Sciatic nerve (tissue), 1 donor: ENCODE measurements around a stretch of chr17.

GRCh38 chr17:44075670-44076488, 5.3 kb downstream of the G6PC3 start:
- PRO-cap, result no peak

DNA sequence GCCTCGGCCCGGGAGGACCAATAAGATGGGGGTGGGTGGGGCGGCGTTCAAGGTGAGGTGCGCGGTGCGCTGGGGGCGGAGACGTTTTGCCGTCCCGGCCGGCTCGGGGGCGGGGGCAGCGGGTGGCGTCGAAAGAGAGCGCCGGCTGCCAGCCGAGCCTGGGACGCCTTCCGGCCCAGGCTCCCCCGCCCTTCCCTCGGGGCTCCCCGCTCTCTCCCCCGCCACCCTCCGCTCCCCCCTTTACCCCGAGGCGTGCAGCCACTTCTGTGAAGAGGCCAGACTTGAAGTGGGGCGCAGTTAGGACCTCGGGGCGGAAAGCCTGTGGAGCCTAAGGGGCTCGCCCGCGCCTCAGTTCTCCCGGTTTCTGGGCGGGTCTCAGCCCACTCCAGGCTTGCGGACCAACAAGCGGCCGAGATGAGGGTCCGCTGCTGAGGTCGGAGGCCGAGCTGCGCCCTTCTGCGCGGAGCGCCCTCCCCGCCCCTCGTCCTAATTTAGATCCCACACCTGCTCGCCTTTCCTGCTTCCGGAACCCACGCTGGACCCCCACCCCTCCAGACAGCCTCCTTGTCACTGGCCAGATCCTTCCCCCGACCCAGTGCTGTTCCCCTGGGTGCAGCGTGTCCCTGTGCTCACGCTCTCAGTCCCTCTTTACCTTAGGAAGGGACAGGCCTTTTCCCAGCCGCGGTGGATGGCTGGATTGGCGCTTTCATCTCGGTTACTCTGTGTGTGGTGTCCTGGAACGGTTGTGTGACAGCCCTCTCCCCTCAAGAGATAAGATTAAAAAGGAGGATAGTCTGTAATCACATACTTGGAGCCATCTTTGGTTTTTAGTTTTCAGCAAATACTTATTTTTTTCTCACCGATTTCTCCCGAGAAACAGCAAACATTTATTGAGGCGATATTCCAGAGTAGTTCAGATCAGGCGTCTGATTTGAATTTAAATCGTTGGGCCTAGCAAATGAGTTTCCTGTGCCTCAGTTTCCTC, 849 bp upstream of the ATXN7L3 start:
- PRO-cap, result bidirectional peak, plus-strand start at position 112 of the sequence, minus-strand start outside the sequence; bidirectional peak, plus-strand start at position 404 of the sequence, minus-strand start at position 483 of the sequence

DNA sequence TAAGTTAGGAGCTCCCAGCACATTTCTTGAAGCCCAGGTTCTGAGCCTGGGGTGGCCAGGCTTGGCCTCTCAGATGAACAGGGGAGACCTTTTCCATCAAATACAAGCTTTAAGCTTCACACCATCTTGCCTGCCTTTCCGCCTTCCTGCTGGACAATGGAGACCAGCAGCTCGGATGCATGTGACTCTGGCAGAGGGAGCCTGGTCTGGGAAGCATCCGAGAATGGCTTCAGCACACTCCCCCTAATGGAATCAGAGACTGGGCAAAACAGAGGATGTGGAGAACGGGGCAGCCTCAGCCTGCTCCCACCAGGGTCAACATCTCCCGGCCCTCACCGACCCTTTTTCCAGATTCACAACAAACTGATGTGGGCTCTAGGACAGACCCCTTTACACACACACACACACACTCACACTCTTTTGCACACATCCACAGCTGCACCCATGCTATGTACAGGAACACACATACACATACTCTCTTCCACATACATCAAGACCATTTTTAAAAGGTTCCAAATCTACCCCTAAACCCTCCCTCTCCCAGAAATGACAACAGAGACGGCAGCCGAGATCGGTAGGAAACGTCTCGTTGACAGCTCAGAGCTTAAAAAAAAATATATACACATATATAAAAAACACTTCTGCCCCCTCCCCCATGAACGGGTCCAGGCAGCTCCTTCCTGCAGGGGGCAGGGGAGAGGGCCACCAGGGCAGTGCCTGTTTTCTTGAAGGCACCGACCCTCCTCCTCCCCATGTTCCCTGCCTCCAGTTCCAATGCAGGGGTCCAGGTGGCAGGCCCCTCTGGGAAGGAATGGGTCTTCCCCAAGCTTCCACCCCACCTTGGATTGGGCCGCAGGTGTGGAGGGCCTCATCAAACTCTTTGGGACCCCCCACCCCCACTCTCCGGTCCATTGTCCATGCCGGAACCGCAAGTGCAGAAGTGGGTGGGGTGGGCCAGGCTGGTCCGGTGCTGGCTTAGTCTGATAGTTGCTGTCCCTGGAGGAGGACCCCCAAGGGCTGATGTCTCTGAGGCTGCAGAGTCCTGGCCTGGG, 6.7 kb upstream of the ATXN7L3 start:
- PRO-cap, result unidirectional peak, minus-strand start at position 879 of the sequence

- PRO-cap, result bidirectional peak, plus-strand start at chr17:44220572, minus-strand start at chr17:44220496
Measured at GRCh38 chr17:44220286-44220547, 742 bp upstream of the UBTF start.

DNA sequence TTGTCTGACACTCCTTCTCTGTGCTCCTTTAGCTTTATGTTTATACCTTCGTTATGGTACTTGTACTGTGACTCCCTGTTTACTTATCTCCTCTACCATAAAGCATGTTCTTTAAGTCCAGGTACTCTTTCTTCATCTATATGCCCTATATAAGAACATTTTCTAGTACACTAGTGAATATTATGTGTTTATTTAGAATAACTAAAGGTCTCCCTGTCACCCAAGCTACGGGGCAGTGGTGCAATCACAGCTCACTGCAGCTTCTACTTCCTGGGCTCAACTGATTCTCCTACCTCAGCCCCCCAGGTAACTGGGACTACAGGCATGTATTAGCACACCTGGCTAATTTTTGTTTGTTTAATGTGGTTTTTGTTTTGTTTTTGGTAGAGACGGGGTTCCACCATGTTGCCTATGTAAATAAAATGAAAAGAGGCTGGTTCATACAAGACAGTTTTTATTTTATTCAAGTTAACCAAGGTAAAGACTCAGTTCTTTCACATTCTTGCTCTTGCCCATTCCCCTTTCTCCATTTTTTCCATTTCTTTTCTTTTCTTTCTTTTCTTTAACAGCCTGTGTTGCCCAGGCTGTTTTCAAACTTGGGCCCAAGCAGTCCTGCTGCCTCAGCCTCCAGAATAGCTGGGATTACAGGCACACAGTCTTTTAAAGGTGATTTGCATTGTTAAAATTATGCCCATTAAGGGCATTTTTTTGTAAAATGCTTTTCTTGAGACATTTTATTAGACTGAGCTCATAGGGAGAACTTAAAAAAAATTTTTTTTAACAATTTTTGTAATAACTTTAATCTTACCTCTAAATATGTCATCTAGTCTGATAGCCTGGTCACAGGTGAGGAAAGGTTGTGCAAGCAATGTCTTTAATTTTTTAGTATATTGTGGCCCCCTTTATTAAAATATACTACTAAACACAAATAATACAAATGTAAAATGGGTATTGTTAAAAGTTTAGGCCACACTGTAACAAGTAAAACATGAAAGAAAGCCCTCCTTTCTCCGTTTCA, 17.2 kb downstream of the GPATCH8 start:
- PRO-cap, result no peak

- PRO-cap, result no peak
Measured at GRCh38 chr17:44678203-44678431, 11.5 kb downstream of the CCDC43 start.

DNA sequence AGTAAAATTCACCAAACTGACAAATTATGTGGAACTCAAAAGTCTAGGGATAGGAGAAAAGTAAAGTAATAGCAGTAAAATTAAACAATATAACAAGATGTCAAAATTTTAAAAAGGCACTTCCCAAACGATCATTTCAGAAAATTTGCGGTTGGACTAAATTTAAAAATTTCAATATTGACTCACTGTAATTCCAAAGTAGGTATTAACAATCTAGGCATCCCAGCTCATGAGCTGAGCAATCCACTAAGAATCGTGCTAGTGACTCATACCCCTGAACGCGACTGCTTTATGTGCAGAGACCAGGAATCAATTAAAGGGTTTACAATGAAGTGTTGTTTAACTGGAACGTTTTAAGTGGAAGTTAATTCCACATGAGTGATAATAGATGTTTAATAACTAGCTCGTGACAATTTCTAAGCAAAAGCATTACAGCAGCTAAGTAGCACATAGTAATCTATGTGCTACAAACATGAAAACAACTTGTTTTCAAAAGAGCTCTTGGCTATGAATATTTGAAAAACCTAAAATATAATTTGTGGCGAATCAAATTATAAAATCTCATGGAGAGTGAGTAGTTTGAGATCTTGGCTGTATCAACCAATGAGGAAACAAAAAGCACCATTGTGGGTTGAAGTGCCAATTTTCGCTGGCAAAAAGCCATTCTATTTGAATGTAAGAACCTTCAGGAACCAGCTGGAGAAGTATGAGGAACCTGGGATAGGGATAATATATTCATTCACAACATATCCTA, 9.4 kb downstream of the GJC1 start:
- PRO-cap, result no peak

- PRO-cap, result no peak
Measured at GRCh38 chr17:45087178-45087920, 26.2 kb downstream of the NMT1 start.

- PRO-cap, result no peak
Measured at GRCh38 chr17:45098829-45099317, 33.4 kb downstream of the PLCD3 start.

DNA sequence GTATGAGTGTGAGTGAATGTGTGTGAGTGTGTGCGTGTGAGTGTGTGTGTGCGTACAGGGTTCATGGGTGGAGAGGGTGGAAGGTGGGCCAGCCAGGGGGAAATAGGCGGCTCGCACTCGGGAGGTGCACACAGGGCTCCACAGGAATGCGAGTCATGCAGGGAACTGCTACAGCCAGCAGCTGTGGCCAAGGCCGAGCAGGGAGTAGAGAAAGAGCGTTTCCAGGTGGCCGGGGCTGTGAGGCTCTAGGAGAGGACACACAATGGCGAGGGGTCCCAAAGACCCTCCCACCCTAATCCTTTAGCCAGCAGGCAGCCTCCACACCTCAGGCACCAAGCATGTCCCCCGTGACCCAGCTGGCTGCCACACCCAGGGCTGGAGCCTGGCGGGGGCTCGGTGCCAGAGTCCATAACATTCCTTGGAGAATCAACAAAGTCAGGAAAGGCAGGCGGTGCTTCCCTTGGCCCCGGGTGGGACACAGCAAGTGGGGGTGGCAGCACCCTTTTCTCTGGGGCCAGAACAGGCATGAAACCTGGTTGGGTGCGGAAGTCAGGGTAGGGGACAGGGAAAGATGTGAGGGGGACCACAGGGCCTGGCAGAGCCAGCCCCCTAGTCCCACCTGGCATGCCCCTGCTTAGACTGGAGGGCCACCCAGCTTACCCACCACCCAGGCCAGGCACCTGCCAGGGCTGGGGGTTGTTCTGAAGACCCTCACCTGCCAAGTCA, 4.4 kb downstream of the PLCD3 start:
- PRO-cap, result no peak

DNA sequence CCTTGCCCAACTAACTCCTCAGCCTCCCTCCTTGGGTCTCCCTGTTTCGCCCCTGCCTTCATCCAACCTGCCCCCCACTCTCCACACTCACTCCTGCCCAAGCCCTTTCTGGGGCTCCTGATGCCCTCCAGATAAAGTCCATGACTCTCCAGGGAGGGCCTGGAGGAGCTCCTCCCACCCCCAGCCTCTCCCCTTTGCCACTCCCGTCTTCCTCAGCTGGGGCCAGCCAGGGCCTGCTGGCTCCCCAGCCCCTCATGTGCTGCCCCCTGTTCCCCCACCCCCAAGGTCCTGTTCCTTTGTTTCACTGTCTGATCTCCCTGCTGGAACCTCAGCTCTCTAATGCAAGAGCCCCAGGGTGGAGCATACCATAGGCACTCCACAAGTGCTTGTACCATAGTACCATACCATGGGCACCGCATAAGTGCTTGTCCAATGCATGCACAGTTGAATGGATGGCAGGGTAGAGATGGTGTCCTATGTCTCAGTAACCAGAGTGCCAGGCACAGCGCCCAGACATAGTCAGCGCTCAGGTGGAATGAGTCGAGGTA, 1.6 kb downstream of the PLCD3 start:
- PRO-cap, result no peak

DNA sequence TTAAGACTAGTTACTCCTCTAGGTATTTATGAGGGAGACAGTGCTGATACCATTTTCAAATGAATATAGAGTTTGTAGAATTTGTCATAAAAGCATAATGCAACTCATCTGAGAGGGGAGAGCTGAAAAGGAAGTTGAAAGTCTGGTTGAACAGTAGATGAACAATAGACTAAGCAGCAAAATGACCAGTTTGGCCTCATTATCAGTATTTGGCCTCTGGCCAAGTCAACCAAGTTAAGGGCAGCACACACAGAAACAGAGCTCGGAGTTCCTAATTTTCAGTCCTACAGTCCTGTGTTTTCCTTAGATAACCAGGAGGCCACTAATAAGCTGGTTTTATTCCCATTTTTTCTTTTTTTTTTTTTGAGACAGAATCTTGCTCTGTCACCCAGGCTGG, 3.3 kb upstream of the HEXIM2 start:
- PRO-cap, result no peak

- PRO-cap, result no peak
Measured at GRCh38 chr17:45226867-45227717, 5.4 kb downstream of the FMNL1 start.

DNA sequence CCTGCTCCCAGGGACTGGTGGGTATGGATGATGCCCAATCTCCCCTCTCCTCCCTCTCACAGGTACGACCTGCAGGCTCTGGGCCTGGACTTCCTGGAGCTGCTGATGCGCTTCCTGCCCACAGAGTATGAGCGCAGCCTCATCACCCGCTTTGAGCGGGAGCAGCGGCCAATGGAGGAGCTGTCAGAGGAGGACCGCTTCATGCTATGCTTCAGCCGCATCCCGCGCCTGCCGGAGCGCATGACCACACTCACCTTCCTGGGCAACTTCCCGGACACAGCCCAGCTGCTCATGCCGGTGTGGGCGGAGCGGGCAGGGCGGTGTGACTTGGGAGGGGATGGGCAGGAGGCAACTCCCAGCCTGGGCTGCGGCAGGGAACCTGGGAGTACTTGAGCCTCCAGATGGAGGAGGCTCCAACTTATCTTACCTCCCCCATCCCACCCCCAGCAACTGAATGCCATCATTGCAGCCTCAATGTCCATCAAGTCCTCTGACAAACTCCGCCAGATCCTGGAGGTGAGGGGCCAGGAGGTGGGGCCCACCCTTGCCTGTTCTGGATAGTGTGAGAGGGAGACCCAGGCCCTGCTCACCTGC, 18.1 kb downstream of the SPATA32 start:
- PRO-cap, result no peak

GRCh38 chr17:45294490-45295118, 22.2 kb downstream of the MAP3K14 start:
- PRO-cap, result no peak

DNA sequence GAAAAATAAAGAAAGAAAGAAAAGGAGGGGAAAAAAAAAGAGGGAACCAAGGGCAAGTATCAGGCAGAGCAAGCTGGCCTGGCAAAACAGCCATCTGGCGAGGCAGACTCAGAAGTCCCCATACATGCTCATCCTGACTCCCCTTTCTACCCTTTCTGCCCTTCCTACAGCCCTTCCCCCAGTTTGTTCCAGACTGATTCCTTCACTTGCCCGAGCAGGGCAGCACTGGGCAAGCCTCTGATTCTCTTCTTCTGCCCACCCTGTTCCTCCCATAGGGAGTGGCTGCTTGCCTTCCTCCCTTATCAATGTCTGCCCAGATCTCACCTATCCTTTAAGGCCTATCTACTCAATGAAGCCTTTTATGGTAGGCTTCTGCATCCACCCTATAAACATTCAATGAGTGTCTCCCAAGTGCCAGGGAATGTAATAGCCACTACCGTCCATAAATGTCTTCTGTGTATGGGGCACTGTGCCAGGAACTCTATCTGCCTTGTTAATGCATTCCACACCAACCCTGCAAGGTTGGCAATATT, 20.2 kb downstream of the MAP3K14 start:
- PRO-cap, result no peak

GRCh38 chr17:45312472-45313341, 4.1 kb downstream of the MAP3K14 start:
- PRO-cap, result no peak

DNA sequence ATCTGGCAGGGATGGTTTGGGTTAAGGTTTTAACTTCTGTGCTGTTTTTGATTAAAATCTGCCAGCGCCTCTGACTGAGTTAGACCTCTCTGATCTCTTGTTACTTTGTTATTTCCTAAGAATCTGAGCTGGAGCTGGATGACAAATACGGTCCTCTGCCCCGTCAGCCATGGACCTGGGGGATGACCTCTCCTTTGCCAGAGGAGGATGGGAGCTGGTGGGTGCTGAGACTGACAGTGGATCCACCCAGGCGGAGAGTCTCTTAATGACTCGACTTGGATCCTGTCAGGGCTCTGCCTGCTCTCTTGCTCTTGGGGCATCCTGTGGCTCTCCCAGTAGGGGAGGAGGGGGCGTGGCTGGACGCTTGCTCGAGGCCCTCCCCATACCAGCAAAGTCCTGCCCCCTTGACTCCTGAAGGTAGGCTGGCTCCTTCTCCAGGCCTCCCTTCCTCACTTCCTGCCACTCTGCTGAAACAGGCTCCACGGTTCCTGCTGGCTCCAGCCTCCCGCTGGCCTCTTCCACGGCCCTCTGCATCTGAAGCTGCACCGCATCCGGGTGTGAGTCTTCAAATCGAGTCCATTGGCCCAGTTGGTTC, 24.8 kb upstream of the MAP3K14 start:
- PRO-cap, result bidirectional peak, plus-strand start at position 452 of the sequence, minus-strand start at position 264 of the sequence

- PRO-cap, result no peak
Measured at GRCh38 chr17:45364502-45365015, 47.7 kb upstream of the MAP3K14 start.

DNA sequence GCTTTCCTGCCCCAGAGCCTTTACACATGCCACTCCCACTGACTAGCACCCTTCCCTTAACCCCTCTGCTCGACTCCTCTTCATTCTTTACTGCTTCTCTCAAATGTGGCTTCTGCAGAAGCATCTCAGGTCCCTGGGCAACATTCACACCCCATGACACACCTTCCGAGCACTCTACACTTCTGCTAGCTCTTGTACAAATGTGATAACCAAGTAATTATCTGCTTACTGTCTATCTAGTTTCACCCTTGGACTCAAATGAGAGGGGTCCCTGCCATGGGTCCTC, 39.5 kb downstream of the ARHGAP27 start:
- PRO-cap, result no peak